Mesenchymal stem cell of the bone marrow (primary cell): ENCODE results near the gene IL1RN.

DNA sequence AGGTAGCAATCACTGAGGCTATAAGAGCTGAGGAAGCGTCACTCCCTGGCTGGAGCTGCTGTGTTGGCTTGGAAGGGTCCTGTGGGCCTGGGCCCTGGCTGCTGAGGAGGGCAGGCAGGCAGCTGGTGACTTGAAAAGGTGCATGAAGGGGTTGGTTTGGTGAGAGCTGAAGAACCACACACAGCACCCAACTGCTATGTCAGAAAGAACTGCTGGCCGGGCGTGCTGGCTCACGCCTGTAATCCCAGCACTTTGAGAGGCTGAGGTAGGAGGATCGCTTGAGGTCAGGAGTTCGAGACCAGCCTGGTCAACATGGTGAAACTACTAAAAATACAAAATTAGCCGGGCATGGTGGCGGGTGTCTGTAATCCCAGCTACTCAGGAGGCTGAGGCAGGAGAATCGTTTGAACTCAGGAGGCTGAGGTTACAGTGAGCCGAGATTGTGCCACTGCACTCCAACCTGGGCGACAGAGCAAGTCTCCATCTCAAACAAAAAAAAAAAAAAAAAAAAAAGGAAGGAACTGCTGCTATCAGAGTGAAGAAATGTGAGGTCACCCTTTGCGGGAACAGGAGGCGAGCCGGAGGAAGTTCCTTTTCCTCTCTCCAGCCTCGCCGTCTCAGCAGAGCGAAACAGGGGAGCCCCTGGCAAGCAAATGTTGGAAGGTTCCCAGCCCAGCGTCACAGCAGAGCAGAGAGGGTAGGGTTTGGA, 28.2 kb downstream of the SLC20A1 start:
- CAGE, long polyA plus RNA = no peak

DNA sequence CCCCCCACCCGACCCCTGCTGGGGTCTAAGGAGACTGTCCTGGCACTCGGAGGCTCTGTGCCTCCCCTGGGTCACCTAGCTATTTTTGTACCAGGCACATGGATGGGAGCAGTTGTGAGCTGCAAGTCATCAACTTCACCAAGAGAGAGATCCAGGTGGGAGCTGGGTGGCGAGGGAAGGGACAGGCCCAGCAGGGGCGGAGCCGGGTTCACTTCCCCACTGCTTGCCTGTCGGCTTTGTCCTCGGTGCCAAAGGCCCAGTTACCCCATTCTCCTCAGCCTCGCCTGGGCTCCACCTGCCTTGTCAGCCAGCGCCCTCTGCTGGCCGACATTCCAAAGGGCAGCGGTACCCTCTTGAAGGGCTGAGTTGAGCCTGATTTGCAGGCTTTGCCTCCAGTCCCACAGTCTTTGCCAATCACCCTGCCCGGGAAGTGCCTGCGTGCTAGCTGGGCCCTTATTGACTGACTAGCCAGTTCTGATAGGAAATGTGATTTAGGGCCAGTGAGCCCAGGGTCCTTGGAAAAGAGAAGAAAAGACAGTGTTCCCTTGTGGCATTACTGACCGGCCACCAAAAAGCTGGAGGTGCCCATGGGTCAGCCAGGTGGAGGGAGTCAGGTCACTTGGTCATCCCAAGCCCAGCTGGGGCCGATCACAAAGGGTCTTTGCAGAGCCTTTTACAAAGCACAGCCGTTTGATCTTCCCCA, 5.9 kb downstream of the NT5DC4 start:
- CAGE, long polyA plus RNA = no peak

DNA sequence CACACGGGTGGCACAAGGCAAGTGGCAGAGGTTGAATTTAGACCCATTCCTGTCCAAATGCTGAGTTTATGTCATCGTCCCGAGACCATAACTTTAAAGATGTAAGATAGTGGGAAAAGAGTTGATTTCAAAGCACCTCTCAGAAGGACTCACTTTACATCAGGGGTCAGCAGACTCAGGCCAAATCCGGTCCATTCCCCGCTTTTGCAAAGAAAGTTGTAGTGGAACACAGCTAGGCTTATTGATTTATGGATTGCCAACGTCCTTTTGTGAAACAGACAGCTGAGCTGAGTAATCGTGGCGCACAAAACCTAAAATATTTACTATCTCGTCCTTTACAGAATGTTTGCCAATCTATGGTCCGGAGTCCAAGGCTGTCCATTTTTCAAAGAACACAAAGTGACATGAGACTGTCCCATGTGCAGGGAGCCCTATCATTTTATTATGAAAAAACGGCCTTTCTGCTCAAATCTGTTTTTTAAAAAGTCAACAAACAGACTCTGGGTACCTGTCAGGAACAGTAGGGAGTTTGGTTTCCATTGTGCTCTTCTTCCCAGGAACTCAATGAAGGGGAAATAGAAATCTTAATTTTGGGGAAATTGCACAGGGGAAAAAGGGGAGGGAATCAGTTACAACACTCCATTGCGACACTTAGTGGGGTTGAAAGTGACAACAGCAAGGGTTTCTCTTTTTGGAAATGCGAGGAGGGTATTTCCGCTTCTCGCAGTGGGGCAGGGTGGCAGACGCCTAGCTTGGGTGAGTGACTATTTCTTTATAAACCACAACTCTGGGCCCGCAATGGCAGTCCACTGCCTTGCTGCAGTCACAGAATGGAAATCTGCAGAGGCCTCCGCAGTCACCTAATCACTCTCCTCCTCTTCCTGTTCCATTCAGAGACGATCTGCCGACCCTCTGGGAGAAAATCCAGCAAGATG, at the start of gene IL1RN:
TSS of gene IL1RN (plus strand) at position 804 of the 935 bp plus-strand sequence.
- CAGE, long polyA plus RNA = no peak

GRCh38 chr2:113157920-113158442, 15.8 kb upstream of the PSD4 start:
- CAGE, long polyA plus RNA = no peak

DNA sequence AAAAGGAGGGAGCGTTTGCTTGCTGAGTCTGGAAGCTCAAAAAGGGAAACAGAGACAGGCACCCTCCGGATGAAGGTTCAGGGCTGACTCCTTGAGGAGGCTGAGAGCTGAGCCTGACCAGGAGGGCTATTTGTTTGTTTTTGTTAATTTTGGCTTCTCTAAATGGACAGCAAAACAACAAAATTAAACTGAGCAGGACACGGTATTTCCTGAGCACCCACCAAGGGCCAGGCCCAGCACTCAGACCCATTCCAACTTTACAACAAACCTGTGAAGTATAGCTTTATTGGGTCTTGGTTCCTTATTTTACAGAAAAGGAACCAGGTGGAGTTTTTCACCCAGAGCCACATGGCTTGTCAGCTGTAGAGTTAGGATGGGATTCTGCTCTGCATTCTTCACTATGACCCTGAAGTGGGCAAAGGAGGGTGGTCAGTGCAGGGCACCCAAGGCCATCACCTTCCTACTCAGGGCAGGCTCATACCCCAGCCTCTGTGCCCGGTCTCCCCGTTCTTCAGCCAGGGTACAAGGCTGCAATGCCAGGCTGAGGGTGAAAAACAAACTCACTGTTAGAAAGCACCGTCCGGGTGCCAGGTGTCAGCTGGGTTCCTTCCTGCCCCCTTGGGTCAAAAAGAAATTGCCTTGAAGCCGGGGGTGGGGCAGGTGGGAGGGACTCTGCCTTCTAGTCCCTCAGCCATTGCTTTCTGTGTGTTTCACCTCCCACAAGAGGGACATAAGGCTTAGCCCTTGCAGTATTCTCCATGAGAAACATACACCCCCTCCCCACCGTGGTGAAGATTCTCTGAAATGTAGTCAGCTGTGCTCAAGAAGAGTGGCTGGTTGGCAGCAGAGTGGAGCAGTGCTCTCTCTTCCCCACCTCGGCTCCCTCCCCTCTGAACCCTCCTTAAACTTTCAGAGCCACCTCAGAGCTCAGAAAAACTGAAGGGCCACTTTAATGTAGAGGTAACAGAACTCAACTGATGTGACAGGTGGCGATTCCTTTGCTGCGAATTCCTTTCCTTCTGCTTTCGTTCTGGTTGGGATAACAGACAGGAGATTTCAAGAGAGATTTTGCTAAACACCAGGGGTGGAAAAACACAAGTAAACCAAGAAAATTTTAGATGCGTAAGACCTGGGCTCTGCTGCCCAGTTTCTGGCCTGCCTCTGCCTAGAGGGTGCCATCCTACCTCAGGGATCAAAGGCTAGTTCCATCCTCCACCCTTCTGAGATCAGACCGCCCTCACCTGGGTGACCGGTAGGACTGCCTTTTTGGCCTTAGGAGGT, 2.3 kb downstream of the PSD4 start:
- CAGE, long polyA plus RNA = no peak

GRCh38 chr2:113237371-113238119, 41.2 kb downstream of the PAX8 start:
- CAGE, long polyA plus RNA = no peak

GRCh38 chr2:113263400-113263803, 15.3 kb downstream of the PAX8 start:
- CAGE, long polyA plus RNA = no peak

DNA sequence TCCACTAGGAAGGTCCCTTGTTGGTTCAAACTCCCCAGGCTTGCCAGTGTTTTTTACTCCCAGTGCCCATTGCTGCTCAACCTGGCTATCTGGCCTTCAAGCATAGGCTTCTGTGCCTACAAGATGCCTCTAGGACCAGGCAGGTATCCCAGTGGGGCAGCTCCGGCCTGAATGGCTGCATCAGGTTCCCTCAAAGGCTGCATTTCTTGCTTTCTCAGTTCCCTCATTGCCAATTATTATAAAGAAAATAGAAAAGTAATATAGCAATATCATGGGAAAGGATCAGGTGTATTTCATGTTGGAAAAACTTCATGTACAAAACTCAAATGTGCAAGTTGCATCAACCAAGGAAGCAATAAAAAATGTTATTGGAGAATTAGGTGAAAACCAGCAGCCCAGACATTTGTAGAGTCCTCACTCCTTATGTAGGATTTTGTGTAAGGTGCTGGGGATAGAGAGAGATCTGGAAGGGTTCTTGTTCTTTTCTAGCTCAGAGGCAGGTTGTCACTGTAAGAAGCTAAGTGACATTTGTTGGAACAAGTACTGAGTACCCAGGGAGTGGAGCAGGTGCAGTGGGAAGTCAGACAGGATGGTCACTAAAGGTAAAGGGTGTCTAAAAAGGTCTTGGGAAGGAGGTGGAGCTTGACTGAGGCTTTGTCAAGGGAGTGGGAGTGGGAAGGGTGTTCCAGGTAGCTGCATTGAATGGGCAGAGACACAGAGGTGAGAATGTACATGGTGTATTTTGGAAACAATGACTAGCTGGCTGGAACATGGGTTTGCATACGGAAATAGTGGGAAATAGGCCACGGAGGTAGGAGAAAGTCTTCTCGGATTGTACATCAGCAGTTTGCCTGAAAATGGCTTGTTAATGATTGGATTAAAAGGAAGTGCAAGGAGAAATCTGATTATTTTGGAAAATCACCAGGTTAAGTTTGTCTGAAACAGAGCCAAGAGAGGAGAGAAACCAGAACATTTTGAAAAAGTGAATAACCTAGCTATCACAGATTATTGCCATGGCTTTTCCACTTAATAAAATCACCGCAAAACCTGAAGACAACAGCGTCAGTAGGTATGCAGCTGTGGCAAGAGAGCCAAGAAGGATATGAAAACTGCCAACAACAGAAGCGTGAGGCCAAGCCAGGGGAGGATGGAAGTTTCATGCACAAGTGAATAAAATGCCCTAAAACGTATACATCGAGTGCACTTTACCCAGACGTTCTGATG, 14.2 kb downstream of the PAX8 start:
- CAGE, long polyA plus RNA = no peak

GRCh38 chr2:113602020-113602431, 25.0 kb upstream of the RABL2A start:
- CAGE, long polyA plus RNA = no peak

DNA sequence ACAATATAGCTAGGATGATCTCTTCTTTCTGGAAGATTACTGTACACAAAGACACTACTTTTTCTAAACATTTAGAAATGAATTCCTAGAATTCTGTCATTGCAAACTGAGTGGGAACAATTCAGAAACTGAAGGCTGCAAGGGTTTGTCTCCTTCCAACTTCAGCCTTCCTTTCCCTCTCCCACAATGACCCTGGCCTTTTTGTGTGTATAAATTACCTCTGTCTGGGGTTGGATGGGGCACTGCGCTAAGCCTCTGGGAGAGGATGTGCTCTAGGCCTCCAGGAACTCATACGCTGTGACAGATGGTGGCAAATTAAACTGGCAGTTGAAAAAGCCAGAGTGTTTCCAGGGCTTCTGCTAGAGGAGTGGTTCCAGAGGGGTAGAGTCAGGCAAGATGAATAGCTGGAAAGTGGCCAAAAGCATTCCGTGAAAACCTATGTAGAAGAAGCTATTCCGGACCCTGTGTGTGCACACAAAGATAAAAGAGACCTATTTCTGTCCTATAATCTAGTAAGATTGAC, 84.7 kb downstream of the ACTR3 start:
- CAGE, long polyA plus RNA = no peak

- CAGE, long polyA plus RNA = no peak
Measured at GRCh38 chr2:115726019-115726331, 1283.5 kb downstream of the DPP10 start.

GRCh38 chr2:117968627-117969296, 45.1 kb downstream of the CCDC93 start:
- CAGE, long polyA plus RNA = no peak

DNA sequence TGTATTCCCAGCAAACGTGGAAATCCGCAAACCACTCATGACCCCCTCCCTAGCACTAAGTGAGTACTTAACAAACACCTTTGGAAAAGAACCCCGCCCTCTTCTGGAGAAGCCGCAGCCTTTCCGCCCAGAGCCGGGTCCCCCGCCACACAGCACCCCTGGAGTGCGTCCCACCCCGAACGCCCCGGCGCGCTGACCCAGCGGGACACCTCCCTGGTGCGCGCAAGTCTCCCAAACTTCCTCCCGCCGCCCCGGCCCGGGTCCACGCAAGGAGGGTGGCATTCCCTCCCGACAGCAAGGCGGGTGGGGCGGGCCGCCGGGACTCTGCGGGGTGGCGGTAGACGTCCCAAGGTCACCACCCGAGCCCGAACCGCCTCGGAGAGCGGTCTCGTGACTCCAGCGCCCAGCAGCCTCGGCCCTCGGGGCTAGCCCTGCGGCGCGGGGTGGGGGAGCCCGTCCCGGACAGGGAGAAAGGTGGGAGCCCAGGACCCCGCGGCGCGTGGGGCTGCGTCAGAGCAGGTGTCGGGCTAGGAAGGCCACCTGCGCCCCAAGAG, 622 bp downstream of the CCDC93 start:
- CAGE, long polyA plus RNA = no peak

- CAGE, long polyA plus RNA = no peak
Measured at GRCh38 chr2:118015652-118016071, 1.8 kb upstream of the CCDC93 start.

DNA sequence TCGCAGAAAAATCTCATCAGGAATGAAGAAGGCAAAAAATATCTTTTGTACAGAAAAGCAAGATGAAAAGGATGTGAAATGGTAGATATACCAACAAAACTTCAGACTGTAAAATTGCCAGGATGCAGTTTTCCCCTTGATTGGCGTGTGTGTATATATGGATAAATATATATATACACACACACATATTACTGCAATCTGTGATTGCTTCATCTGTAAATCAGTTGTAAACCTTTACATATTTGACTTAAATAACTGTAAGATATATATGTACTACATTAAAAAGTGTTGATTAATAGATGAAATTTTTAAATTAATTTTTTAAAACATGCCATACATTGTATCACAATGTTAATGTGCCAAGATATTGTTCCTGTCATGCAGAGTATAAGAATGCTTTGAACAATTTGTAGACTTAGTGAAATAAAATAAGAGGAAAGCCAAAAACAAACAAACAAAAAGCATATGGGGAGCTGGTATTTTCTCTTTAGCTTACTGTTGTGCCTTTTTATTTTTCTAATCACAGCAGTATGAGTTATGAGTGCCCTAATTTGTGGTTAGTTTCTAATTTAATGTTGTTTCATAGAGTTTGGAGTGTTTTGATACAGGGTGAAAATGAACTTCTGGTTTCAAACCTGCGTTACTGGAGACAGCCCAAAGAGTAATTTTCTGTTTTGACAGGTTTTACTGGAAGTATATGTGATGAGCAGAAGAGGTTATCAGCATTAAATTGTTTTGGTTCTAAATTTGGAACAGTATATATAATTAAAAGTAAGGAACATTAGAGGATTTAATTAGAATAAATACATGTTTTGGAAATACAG, 20.2 kb downstream of the INSIG2 start:
- CAGE, long polyA plus RNA = no peak

- CAGE, long polyA plus RNA = no peak
Measured at GRCh38 chr2:118186050-118186825, 98.0 kb downstream of the INSIG2 start.

GRCh38 chr2:118224955-118225326, 136.7 kb downstream of the INSIG2 start:
- CAGE, long polyA plus RNA = no peak

- CAGE, long polyA plus RNA = no peak
Measured at GRCh38 chr2:119158378-119158589, 267 bp downstream of the C1QL2 start.

DNA sequence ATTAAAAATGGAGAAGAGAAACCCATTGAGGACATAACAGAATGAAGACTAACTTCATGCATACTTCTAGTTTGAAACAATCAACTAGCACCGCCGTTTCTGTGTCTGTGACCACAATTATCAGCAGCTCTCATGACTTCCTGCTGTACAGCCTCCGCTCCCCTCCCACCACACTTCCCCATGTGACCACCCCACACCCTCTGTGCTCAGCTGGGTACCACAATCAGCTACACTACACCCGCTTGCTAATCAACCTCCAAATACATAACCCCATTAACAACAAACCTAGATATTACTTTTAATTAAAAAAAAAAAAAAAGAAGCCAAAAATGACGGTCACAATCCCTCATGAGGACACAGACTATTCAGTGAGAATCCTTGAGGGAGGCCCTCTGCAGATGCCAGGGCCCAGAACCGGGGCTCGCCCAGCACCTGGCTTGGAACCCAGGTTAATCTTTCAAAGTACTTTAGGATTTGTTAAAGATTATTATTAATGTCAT, 27.3 kb downstream of the C2orf76 start:
- CAGE, long polyA plus RNA = no peak

- CAGE, long polyA plus RNA = no peak
Measured at GRCh38 chr2:119487392-119488229, 36.7 kb downstream of the SCTR start.